Ishikawa (cell line): ENCODE results near the gene PWWP2B.

DNA sequence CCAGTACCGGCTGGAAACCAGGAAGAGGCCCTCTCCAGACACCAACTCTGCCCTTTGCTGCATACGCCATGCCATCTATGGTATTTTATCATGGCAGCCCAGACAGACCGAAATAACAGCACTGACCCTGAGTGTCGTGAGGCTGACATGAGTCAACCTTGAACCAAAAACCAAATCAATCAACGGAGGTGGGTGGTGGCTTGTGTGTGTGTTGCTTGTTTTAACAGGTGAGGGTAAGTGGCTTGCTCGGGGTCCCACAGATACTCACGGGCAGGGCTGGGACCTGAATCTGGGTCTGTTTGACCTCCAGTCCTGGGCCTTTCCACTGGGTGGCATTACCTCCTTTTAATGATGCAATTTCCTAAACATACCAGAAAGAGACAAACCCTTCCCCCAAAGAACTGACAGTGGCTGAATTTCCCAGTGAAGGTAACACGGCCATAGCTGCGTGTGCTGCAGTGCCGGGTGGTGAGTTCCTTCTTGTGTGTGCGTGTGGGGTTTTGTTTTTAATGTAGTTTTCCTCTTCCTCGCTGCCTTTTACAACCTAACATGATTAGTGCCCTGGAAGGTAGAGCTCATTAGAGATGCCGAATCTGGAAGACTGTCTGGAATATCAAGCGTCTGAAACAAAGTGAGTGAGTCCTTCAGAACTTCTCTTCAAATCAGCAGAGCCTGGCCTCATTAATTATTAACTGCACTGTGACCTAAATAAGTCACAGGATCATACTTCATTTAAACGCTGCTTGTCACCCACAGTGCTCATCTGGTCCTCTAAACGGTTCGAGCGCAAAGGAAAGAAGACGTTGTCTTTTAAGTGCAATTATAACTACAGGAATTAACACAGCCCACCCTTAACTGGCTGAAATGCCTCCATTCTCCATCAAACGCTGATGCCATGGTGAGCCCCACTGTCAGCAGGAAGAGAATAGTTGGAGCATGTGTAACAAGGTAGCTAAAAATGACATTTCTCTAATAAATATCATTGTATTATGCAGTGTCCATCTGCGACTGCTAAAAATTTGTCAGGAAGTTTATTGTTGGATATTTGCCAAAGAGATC is 166.1 kb upstream of the TCERG1L start:
- RRBS = no CpG with 5 or more reads among the region's 21 CpGs

DNA sequence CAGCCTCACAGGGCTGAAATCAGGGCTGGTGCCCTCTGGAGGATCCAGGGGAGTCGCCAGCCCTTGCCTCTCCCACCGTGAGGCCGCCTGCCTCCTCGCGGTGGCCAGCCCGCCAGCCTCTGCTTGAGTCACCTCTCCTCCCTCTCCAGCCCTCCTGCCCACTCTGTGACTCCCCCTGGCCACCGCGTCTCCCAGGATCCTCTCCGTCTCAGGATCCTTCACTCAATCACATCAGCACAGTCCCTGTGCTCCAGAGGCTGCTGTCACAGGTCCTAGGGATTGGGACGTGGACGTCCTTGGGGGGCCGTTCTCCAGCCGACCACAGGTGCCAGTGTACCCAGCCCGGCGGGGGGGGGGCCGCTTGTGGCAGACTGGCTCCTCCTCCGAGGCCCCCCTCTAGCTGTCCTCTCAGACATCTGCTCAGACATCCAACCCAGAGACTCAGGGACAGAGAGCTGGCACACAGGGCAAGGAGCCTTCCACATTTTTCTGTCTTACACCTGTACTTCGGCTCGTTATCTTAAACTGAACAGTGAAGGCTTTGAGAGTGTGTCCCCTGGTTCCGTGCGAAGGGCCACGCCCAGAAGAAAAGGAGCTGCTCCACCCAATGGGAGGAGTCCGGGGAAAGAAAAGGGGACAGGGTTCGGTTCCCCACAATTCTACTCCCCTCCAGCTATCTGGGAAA is 9.4 kb upstream of the PPP2R2D start:
- RRBS = no CpG with 5 or more reads among the region's 24 CpGs

DNA sequence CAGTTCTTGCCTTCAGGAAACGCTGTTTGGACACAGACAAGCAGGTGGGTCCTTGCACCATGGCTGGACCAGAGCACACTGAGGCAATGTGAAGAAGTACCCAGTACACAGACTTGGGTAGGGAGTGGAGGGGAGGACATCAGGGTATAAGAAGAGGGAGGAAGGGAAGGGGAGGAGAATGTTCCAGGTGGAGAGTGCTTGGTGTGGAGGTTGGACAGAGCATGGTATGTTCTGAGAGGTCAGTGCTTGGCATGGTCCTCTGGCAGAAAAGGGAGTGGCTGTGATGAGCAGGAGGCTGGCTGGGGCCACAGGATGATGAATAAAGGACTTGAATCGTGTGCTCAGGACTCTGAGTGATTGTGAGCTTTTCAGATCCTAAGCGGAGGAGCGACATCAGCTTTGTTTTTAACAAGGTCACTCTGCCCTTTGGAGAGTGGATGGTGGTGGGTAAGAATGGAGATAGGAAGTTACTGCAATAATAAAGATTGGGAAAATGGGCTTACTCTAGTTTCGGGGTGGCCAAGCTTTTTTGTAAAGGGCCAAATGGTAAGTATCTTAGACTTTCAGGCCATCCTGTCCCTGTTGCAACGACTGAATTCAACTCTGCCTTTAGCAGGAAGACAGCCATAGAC is 8.3 kb downstream of the PPP2R2D start:
- RRBS = no CpG with 5 or more reads among the region's 6 CpGs

- RRBS = no CpG with 5 or more reads among the region's 25 CpGs
These were observed 27.4 kb downstream of the BNIP3 start for GRCh38 chr10:131954144-131954902.

DNA sequence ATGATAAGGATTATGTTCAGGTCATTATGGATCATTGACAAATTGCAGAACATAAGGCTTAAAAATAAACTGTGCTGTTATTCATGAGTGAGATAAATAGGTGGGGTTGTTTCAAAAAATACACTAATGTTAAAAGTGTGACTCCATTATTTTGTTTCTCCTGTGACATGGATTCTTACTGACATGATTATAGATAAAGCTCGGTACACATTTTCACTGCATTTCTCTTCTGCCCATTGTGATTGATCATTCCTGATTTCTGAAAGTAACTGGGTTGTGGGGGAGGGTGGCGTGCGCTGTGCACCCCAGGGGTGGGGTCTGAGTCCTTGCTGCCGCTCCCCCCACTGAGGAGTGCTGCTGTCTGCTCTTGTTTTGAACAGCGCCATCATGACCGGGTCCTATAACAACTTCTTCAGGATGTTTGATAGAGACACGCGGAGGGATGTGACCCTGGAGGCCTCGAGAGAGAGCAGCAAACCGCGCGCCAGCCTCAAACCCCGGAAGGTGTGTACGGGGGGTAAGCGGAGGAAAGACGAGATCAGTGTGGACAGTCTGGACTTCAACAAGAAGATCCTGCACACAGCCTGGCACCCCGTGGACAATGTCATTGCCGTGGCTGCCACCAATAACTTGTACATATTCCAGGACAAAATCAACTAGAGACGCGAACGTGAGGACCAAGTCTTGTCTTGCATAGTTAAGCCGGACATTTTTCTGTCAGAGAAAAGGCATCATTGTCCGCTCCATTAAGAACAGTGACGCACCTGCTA is 26.2 kb downstream of the BNIP3 start:
- RRBS = 96% methylated on average over 6 of the region's 24 CpGs

DNA sequence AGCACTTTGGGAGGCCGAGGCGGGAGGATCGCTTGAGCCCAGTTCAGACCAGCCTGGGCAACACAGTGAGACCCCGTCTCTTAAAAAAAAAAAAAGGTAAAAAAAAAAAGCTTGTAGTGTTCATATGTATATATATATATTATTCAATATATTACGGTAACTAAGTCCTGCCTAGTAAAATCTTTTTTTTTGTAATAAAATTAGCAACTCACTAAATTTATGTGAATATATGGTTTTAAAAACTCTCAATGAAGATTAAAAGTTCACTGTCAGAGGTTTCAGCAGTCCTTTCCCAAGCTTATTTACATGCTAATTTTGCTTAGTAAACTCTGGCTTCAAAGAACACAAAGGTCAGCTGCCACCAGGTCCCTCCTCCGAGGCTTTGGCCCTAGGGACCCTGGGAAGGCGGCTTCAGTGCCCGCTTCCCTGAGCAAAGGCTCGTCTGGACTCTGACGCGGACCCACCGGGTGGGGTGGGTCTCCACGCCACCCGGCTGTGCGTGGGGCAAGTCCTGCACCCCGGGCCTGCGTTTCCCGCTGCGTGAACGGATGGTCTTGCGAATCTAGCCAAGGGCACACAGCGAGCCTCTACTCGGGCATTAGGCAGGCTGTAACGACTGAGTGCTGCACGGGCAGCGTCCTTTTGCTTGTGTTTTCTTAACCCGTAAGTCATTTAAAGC is 1.1 kb downstream of the BNIP3 start:
- RRBS = no CpG with 5 or more reads among the region's 27 CpGs

- RRBS = 7% methylated on average over 56 of the region's 112 CpGs
These were observed 29.6 kb upstream of the JAKMIP3 start for GRCh38 chr10:132035875-132036868.

- RRBS = 7% methylated on average over 1 of the region's 6 CpGs
These were observed 32.8 kb upstream of the DPYSL4 start for GRCh38 chr10:132154012-132154367.

GRCh38 chr10:132311223-132311695 is 3.5 kb upstream of the STK32C start:
- RRBS = no CpG with 5 or more reads among the region's 16 CpGs

- RRBS = 1% methylated on average over 46 of the region's 139 CpGs
These were observed at the start of gene PWWP2B for GRCh38 chr10:132396900-132397974. Gene PWWP2B (plus strand): TSS chr10:132397200.

DNA sequence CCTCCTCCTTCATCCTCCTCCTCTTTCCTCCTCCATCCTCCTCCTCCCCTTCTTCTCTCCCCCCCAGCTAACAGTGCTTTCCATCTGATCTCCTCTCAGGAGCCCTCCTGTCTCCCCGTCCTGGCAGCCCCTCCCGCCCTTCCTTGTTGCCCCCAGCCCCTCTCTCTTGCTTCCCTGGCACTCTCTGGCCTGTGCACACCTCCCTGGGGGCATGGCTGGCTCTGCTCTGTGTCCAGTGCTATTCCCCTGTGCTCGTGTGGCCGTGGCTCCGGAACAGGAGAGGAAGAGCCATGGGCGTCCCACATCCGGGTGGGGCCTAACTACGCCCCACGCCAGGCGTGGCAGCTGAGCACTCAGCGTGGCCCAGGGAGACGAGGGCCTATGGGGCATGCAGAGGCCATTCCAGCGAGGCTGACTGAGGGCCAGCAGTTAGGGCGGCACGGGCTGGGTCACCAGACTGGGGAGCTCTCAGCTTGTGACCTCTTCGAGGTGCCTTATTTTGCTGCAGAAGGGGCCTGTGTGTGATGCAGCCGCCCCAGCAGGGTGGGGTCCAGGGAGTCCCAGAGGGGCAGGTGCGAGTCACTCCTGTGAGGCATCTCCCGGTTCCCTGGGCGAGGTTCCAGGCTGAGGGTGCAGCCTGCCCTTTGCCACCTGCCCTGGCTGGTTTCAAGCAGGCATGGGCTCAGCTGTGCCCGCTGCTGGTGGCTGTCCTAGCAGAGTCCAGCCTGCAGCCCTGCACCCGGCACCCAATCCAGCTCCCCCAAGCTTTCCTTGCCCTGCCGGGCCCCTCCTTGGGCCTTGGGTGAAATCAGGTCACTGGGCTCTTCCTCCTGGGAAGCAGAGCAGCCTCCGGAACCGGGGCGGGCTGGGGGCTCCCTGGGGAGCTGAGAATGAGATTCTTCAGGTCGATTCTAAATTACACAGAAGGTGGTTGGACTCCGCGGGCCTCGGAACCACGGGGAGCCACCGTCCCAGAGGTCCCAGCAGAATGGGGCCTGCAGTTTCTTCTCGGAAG is 64.6 kb downstream of the PWWP2B start:
- RRBS = 53% methylated on average over 3 of the region's 33 CpGs

- RRBS = 3% methylated on average over 14 of the region's 47 CpGs
These were observed 20.6 kb upstream of the INPP5A start for GRCh38 chr10:132516495-132517866.

GRCh38 chr10:132572334-132572688 is 34.7 kb downstream of the INPP5A start:
- RRBS = no CpG with 5 or more reads among the region's 7 CpGs

GRCh38 chr10:132575183-132576021 is 37.8 kb downstream of the INPP5A start:
- RRBS = no CpG with 5 or more reads among the region's 24 CpGs

DNA sequence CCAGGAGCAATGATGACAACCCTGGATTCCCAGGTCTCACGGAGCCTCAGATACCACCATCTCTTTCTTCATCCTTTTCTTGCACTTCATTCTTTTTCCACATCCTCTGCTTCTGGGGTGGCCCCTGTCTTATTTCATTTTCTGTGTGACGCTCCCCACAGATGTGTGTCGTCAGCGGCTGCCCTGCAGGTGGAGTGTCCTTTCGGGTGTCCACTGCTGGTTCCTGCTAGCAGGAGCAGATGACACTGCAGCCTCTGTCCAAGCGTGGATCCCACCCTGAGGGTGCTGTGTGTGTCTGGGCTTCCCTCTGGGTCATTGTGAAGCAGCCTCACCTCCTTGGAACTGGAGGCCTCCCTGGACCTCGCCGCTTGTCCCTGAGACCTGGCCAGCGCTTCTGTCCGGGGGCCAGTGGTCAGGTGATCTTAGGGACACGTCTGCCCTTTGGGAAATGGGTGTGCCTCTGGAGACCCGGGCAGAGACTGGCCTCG is 48.1 kb downstream of the INPP5A start:
- RRBS = 81% methylated on average over 3 of the region's 13 CpGs

GRCh38 chr10:132618450-132618867 is 80.9 kb downstream of the INPP5A start:
- RRBS = no CpG with 5 or more reads among the region's 5 CpGs

DNA sequence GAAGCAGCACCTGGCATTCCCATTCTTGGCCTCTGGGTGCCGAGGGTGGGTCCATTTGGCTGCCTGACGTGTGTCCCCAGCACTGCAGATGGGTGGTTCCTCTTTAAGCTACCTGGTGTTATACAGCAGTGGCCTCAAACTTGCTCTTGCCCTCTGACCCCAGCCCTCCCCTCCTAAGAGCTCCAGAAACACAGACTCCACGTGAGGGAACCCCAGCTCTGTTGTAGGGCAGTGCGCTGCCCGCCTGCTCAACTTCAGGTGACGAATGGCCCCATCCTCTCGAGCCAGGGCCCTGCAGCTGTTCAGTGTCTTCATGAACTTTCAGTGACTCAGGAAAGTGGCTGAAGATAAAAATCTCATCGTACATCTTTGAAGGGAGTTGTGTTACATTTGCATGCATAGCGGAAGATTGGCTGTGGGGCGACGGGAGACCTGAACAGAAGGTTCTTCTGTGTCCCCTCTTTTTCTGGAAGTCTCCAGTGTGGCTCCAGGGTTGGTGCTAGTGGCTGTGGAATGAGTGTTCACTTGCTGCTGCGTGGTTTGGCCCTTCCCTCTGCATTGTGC is 91.6 kb downstream of the INPP5A start:
- RRBS = no CpG with 5 or more reads among the region's 12 CpGs

GRCh38 chr10:132659959-132660950 is 122.7 kb downstream of the INPP5A start:
- RRBS = no CpG with 5 or more reads among the region's 23 CpGs

DNA sequence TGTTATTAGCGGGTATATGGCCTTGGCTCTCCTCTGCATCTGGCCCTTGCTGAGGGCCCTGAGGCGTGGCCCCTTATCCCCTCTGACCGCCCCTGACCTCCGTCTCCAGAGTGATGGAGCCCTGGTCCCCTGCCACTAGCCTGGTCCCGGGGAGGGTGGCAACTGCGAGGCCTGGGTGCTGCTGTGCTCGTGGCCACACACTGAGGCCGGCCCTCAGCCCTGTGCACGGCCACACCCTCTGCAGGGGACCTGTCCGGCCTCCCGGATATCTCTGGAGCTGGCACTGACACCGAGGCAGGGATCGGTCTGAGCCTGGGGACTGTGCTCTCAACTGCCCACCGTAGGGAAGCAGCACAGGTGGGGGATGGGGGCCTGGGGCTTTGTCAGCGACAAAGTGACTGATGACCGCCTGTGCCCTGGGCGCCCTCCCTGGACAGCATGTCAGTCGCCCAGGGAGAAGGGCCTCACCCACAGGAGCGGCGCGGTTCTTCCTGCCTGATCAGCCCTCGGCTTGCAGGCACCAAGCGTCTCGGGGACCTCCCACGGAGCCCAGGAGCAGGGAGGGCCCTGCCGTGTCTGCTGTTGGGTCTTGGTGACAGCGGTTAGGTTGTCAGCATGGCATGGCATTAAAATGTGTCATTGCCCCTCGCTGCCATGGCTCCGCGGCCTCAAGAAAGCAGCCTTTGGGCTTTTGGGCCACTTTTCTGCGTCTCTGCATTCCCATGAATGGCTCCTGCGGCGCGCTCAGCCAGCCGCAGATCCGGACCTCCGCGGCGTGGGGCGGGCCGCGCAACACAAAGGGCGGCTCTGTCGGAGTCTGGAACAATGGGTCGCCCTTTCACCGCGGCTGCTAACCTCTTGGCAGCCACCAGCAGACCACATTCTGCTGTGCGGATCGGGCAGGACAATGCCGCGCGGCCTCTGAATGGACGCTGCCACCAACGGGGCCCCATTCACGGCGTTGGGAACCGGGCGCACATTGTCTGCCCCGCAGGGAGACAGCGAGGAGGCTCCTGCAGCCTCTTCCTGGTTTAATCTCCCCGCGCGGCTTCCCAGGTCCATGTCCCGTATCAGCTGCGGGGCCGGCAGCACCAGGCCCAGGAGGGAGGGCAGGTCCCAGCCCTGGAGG is 72.1 kb downstream of the NKX6-2 start:
- RRBS = 1% methylated on average over 13 of the region's 66 CpGs

- RRBS = no CpG with 5 or more reads among the region's 16 CpGs
These were observed 20.5 kb downstream of the NKX6-2 start for GRCh38 chr10:132765349-132766004.